Diencephalon (tissue), 2 donors: Measurements from ENCODE around the genes ESR2 and MAX.

DNA sequence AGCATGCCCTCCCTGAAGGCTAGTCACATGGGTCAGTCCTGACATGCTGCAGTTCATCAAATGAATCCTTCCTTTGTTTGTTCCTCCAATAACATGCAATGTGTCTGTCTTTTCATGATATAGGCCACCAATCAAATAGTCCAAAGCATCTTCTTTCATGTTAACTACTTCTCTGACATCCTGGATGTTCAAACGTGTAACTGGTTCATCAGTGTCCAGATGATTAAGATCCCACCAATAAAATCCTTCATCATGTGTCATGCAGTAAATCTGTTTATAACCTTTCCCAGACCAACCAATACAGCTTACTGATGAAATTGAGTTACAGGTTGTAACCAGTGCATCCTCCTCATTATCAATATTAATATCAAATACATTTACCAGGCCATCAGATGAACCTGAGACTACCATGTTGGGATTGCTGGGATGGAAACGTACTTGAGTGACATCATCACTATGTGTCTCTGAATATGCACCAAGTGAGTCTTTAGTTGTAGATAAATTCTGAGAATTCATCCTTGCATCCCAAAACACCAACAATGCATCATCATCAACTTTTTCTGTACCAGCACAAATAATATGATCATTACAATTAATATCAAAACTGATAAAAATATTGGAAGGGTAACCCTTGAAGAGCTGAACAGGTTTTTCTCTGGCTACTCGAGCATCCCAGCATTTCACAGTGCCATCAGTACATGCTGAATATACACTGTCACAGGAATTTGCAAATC, 42.5 kb downstream of the WDR89 start:
- RAMPAGE, long total RNA: no peak

- RAMPAGE, long total RNA: no peak
Measured at GRCh38 chr14:63857351-63858118, 4.7 kb downstream of the SYNE2 start.

DNA sequence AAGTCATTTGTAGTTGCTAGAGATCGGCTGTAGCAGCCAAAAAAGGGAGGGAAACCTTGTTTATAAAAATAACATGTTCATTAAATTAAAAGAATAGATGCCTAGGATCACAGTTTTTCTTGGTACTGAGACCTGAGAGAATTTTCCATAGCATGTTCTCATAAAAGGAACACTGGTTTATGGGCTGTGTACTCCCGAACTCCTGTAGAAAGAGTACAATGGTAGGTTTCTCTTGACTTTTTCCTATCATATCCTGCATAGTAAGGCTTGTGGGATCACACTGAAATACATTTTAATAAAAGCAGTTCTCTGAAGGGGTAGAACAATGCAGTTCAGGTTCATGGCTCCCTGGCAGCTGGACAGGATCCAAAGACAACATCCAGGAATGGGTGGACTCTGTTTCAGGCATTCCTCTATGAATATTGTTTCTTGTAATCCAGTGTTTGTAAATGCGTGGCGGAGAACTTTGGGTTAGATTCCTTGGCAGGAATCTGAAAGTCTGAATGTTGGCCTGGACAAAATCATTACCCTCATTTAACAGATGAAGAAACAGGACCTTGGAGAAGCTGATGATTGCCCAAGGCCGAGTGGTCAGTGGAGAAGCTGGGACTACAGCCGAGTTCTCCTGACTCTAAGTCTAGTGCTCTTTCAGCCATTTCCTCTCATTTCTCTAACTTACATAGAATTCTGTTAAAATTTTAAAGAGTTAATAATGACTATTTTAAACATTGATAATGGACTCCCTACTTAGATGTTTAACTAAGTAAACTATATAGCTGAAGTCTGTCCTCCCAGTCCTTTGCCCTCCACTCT, 43.5 kb downstream of the SYNE2 start:
- RAMPAGE, long total RNA: no peak

GRCh38 chr14:64022664-64023062, 169.9 kb downstream of the SYNE2 start:
- RAMPAGE, long total RNA: no peak

DNA sequence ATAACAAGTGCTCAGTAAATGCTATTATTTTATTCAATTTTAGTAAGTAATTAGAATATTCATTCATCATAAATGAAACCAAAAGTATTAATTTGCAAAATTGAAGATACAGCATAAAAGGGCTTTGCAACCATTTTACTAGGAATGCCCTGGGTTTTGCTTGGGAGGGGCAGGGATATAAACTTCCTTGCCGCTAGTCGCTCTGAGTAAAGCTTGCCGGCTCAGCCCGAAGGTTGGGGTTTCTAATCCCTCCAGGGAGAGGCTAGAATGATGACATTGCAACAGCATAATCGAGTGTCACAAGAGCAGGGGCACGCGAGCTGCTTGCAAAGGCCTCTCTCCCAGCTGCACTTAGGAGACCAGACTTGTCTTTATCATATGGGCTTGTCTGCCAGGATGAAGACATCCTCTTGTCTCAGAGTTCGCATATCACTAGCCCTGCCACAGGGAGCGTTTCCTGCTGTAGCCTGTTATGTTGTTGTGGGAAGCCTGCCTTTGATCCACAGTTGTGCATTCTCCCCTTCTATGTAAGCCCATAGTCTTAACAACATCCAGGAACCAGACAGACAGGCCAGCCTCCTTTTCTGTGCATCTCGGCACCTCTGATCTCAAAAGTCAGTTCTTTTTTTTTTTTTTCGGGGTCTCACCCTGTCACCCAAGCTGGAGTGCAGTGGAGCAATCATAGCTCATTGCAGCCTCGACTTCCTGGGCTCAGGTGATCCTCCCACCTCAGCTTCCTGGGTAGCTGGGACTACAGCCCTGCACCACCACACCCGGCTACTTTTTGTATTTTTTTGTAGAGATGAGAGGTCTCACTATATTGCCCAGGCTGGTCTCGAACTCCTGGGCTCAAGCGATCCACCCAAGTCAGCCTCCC, 179.9 kb downstream of the ESR2 start:
- RAMPAGE, long total RNA: no peak

GRCh38 chr14:64293994-64295060, at the start of gene ESR2:
TSS of gene ESR2 (minus strand) at chr14:64294371.
- RAMPAGE, long total RNA: no peak

DNA sequence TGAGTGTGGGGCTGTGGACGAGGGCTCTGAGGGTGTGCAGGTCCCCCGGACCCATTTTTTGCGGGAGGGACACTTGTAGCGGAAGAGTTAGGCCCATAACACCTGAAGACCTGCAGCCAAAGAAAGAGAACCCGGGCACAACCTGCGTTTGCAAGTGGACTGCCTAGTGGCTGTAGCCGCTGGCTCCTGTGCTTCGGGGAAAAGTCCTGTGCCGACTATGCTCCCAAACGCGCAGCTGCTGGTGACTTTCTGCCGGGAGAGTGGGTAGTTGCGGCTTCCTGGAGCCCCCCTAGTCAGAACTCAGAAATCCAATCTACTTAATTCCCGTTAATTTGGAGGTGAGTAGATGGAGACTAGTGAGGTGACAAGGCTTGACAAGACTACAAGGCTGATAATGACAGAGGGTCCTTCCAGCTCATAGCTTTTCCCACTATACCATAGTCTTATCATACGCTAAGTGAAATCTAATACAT, 373 bp downstream of the MTHFD1 start:
- RAMPAGE, long total RNA: no peak

GRCh38 chr14:64704802-64705347, 651 bp downstream of the PLEKHG3 start:
- RAMPAGE, long total RNA: no peak

DNA sequence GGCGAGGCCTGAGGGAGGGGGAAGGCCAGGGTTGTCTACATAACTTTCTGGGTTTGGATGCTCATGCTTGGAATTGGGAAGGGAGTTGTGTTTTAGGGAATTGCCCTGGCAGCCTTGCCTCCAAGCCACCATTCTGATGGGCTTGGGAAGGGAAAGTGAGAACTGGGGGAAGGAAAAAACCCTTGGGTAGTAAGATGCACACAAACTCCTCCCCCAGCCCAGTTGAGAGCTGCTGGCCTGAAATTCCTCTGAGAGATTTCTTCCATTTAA, 13.0 kb downstream of the PLEKHG3 start:
- RAMPAGE, long total RNA: no peak

DNA sequence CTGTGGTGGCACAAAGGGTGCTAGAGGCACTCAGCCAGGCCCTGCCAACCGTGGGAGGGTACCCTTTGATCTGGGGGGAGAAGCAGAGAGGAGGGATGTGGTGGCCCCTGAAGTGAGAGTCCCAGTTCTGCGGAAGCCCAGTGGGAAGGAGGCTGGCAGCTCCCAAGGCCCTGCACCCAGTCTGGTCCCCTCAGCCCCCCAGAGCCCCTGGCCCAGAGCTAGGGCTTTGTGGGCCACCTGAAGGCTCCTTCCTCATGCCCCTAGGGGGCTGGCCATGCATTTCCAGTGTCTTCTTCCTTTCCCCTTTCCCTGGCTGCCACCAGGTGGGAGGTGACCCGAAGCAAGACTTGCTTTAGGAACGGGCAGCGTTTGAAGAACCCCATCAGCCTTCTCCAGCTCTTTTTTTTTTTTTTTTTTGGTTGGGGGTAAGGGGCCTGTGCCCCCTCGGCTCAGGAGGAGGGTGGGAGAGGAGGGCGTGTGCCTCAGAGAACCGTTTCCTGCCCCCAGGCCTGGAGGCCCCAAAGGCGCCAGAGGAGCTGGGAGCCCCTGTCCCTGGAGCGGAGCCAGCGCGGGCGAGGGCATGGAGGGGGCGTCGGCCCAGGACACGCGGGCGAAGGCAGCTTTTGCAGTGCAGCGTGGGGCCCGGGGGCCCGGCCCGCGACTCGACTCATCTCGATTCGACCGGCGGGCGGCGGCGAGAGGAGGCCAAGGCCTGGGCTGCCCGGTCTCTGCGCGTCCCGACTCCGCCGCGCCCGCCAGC, 44.5 kb downstream of the PLEKHG3 start:
- RAMPAGE, long total RNA: no peak

DNA sequence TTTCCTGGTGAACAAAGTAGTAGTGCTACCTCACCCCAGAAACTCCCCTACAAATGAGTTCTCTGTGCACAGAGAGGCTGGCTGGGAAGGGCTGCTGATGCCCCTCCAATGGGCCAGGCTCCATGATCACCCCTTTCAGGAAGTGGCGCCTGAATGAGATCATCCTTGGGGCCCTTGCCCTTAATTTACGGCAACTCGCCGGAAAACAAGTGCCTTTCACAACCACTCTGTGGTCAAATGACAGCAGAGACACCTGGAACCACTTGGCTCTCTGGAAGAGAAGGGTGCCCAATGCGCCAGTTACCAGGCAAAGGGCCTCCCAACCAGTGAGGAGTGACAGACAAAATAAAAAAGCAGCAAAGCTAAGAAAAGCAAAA, 24.9 kb downstream of the SPTB start:
- RAMPAGE, long total RNA: no peak

DNA sequence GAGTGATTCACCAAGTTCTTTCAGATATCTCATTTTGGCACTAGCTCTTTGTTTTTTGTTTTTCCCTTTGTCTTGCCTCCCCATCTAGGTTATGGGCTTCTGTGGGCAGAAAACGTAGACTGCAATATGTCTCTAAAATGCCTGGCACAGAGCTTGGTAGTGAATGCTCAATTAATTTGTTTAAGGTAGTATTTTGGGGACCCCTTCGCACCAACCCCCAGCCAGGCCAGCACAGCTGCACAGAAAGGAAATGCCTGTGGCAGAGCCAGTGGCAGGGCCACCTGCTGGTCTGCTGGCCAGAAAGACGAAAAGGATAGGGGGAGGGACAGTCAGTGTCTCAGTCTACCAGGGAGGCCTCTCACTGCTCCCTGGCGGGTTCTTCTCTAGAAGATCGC, 3.6 kb downstream of the RAB15 start:
- RAMPAGE, long total RNA: no peak

- RAMPAGE, long total RNA: no peak
Measured at GRCh38 chr14:65024982-65025383, 38.3 kb downstream of the FNTB start.

- RAMPAGE, long total RNA: no peak
Measured at GRCh38 chr14:65061759-65062148, 40.6 kb downstream of the MAX start.

DNA sequence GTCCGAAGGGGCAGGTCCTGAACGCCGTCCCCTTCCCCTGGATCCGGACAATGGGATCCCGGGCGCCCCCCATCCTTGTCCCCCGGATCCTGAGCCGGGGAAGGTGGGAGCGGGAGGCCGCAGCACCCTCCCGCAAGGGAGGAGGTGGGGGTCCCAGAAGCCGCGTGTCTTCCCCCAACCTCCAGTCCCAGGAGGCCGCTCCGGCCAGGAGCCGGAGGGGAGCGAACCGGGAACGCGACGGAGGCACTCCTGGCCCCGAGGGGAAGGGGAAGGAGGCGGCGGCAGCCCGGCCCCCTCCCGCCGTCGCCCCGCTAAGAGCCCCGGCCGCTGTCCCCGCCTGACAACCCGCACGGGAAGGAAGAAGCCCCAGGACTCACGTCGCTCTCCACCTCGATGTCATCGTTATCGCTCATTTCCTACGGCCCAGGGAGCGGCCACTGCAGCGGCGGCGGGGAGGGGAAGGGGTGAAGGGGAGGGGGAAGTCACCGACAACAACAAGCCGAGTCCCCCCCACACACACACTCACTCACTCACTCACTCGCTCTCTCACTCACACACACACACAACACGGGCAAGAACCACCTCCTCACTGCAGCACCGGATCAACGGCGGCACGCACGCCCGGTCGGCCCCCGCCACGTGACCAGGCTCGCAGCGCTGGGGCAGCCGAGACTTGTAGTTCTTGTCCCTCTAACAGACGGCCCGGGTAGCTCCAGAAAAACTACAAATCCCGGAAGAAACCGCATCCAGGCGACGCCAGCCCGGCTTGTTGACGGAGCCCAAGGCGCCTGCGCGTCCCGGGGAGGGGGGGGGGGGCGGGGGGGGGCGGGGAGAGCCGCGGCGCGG, at the start of gene MAX:
TSS of gene MAX (minus strand) at position 591 of the 846 bp plus-strand sequence.
- RAMPAGE, long total RNA: start-site peak on the minus strand centred at position 522 of the sequence, 150 bp wide, 1,397 and 930 reads in 2 replicates

DNA sequence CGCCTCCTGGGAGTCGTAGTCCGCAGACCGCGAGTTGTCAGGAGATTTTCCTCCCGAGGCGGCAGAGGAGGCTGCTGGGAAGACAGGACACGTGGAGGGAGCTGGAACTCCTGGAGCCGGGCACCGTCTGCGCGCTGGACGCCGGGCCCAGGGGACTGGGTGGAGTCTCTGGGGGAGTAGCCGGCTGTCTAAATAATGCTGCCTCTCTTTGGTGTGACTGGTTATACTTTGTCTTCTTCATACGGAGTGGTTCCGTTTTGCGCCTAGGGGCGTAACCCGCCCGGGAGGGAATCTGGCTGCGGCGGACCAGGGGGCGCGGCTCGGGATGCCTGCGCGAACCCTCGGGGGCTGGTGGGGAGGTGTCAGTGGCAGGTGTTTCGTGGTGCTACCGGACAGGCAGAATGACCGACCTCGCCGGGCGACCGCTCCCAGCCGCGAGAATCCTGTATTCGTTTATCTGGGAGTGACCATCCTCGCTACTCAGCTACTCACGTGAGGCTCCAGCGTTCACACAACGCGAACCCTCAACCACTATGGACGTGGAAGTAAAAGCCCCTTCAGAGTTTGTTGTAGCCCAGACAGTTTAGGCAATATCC, 554 bp upstream of the MAX start:
- RAMPAGE, long total RNA: no peak

DNA sequence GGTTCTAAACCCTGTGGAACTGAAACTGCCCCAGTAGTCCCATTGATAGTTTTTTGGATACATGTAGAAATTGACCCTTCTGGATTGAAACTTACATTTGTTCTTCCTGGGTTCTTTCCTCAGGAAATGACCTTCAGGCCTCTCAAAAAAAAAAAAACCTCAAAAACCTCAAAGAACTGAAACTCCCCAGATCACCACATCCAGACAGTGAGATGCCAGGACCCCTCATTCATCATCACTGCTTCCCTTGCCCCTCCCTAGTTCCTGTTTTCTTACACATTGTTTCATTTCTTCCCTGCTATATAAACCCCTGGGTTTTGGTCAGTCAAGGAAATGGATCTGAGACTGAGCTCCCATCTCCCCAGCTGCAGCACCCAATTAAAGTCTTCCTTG, 107.7 kb upstream of the MAX start:
- RAMPAGE, long total RNA: no peak

- RAMPAGE, long total RNA: no peak
Measured at GRCh38 chr14:65237824-65238554, 135.7 kb upstream of the MAX start.

DNA sequence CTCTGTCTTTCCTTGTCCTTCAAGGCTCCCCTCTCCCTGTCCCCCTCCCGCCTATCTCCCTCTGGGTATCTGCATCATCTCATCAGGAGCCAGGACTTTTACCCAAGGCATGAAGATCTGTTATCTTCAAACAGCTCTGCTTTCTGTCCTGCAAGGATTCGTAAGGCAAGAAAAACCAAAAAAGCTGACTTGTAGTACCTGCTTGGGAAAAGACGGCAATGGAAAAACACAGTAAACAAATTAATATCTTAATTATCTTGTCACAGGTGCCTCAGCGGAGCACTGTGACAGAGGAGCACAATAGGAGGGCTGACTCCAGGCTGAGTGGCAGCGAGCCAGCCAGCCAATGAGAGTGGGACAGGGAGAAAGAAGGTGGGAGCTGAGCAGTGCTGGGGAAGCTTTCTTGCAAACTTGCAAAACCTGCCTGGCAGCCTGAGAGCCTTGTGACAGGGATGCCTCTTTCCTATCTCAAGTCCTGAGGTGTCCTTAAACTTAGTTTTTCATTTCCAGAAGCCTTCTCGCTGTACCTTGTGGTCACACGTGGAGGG, 153.1 kb upstream of the MAX start:
- RAMPAGE, long total RNA: no peak

- RAMPAGE, long total RNA: no peak
Measured at GRCh38 chr14:65255947-65256696, 153.8 kb upstream of the MAX start.